Measurements from ENCODE around the genes EIF4H and SPDYE13.

DNA sequence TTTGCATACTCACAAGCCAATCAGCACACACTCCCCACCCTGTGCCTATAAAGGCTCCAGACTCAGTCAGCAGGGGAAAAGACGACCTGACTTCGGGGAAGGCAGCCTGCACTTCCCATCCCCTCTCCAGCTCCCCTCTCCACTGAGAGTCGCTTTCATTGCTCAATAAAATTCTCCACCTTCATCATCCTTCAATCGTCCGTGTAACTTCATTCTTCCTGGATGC, 34.9 kb upstream of the EIF4H start:
- PRO-cap, 3 experiments: no peak in any of the 3 experiments
- RAMPAGE, long total RNA: no peak

DNA sequence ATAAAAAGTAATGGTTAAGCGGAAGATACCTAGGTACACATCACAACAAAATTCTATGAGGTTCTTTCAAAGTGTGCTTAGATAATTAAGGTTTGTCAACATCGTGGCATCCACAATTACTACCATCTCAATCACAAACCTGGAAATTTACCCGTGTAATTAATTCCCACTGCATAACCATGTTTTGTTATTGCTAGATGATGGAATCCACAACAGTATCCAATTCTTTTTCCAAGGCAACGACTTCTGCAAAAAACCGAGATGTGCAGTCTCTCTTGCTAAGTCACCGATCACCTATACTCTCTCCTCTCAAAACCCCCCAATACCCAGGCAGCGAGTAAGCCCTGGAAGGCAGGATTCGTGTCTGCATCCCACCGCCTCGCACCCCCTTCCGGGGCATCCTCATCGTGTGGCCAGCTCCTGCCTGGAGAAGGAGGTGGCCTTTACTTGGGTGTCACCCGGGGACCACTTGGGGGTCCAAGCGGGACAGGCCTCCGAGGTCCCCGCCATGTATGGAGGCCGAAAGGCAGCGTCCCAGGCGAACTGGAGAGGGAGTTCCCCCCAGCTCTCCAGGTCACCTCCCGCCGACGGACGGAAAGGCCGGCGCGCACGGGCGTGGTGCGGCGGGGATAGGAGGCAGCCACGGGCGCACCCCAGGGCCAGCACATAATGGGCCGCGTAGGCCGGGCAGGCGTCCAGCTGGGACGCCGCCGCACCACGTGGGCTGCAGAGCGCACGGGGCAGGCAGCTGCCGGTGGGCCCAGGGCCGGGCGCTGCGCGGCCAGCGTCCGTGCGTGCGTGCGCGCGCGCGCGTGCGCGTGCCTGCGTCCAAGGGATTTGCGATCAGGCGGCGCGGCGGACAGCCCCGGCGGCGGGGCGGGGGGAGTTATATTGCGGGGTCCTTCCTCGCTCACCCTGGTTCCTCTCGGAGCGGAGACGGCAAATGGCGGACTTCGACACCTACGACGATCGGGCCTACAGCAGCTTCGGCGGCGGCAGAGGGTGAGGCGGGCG, at the start of gene EIF4H:
Gene EIF4H (plus strand): TSS at position 916 of the 1,014 bp plus-strand sequence.
- PRO-cap, 3 experiments: peak in 3 of 3 experiments; most common plus-strand start position 916 of the sequence (in 3); most common minus-strand start position 802 of the sequence (in 2)
- RAMPAGE, long total RNA: start-site peak on the plus strand centred at position 927 of the sequence, 31 bp wide, 3,217 and 1,299 reads in 2 replicates

GRCh38 chr7:74279588-74280352, 9.4 kb upstream of the CLIP2 start:
- PRO-cap, 3 experiments: no peak in any of the 3 experiments
- RAMPAGE, long total RNA: no peak

DNA sequence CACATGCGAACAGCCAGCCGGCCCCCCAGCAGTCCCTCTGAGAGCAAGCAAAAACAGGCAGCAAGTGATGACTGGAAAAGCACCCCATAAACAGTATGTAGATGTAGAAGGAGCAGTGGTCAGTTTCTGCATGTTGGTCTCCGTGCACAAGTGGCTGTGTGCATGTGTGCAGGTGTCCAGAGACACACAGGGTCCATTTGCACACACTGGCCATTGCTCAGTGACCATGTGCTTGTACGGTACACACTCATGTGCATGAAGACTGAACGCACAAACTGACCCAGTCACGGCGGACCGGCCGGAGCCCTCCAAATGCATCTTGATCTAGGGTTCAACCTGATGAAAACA, 79.7 kb upstream of the GTF2IRD1 start:
- PRO-cap, 3 experiments: no peak in any of the 3 experiments
- RAMPAGE, long total RNA: no peak

DNA sequence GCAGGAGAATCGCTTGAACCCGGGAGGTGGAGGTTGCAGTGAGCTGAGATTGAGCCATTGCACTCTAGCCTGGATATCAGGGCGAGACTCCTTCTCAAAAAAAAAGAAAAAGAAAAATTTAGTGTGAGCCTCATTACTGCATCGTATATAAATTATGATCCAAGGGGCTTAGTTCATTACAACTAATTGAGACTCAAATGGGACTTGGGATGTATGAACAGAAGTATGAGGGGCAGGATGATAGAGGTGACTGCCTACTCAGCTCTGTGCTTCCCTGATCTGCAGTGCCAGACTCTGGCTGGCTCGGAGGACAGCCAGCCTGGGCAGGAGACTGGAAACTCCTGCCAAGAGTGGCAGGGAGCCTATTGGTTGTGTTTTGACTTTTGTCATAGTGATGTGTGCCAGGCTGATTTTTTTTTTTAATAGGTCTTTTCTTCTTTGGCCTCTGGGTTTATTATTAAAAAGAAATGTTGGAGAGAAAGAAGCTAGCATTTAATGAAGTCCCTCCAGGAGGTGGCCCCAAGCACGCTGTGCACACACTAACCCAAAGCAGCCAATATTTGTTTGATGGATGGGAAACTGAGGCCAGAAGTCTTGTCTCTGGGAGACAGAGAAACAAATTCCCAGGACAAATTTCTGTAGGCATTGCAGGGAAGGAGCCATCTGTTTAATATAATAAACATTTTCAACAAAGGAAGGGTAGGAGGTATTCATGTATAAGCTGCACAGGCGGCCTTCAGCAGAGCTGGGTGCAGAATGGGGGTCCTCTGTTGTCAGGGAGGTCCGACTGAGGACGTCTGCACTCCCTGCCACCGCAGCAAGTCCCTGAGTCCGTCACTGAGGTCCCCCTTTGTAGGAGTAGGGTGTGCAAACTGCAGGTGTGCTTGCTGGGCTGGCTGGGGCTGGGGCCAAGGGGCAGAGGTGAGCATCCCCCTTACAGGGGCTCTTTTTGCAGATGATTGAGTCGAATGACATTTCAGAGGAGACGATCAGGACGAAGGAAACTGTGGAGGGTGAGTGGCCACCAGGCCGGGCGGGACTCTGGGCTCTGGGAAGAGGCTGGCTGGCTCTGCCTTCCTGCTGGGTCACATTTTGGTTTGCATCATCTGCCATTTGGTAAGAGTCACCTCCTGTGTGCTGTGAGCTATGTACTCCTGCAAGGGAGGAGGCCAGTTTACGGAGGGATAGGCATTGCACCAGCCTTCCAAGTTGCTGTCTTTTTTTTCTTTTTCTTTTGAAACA, 73.4 kb upstream of the GTF2IRD1 start:
- PRO-cap, 3 experiments: peak in 1 of 3 experiments; most common plus-strand start position 460 of the sequence (in 1); most common minus-strand start position 286 of the sequence (in 1)
- RAMPAGE, long total RNA: no peak

- PRO-cap, 3 experiments: no peak in any of the 3 experiments
- RAMPAGE, long total RNA: no peak
Observed at GRCh38 chr7:74454224-74454580, 496 bp downstream of the GTF2IRD1 start.

GRCh38 chr7:74454581-74454888, 829 bp downstream of the GTF2IRD1 start:
- PRO-cap, 3 experiments: no peak in any of the 3 experiments
- RAMPAGE, long total RNA: no peak

DNA sequence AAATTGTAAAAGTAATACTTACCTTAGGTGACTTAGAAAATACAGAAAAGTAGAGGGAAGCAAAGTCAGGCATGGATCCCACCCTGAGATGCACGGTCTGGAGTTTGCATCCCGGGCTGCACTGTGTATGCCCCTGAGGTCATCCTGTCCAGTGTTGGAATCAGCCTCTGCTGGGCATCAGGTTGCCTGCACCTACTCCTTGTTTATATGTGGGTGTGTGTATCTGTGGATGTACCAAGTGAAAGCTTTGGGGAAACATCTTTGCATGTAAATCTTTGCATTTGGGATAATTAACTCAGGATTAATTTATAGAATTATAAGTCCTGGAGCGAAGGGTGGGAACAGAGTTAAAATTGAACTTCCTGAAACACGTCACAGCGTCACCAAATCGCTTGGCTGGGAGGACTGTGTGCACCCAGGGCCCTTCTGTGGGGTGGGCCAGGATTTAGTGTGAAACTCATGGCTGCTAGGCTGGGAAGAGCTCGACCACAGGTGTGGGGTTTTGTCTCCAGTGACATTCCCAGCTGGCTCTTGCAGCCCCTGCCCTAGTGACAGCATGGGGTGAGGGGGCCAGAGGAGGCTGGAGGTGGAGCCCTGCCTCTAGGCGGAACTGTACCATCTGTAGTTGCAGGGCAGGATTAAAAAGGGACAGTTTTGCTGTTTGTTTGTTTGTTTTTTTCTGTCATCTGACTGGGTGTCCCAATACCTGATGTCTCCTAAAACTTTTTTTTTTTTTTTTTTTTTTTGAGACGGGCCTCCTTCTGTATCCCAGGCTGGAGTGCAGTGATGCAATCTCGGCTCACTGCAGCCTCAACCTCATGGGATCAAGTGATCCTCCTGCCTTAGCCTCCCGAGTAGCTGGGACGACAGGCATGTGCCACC, 28.0 kb downstream of the GTF2IRD1 start:
- PRO-cap, 3 experiments: no peak in any of the 3 experiments
- RAMPAGE, long total RNA: no peak

GRCh38 chr7:74492696-74492895, 38.9 kb downstream of the GTF2IRD1 start:
- PRO-cap, 3 experiments: no peak in any of the 3 experiments
- RAMPAGE, long total RNA: no peak

DNA sequence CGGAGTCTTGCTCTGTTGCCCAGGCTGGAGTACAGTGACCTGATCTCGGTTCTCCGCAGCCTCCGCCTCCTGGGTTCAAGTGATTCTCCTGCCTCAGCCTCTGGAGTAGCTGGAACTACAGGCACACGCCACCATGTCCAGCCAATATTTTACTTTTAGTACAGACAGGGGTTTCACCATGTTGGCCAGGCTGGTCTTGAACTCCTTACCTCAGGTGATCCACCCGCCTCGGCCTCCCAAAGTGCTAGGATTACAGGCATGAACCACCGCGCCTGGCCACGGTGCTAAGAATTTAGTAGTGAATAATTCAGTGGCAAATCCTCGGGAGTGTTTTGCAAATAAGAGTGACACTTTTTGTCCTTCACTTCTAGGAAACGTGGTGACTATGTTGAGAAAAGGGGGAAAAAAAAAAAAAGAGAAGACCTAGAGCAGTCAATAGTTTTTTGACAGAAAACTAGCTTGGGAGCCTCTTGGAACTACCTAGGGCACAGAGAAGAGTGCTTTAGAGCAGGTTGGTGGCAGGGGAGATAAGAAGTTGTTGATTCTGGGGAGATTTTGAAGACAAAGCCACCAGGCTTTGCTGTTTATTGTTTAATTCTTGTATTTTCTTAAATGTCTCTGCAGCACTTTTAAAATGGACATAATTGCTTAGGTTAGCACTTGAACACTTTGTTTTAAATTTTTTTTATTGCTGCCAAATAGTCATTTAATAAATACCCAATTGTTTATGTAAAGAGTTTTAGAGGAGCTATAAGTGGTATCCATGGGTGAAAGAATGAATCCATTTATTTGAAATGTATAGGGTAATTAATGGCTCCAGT, 50.1 kb upstream of the NCF1 start:
- PRO-cap, 3 experiments: no peak in any of the 3 experiments
- RAMPAGE, long total RNA: no peak

DNA sequence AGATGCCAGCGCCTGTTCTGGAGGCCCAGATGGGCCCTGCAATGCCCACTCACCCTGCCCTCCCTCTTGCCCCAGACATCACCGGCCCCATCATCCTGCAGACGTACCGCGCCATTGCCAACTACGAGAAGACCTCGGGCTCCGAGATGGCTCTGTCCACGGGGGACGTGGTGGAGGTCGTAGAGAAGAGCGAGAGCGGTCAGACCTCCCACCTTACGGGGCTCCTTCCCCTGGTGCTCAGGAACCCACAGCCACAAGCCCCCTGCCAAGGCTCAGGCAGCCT, 9.0 kb downstream of the NCF1 start:
- PRO-cap, 3 experiments: no peak in any of the 3 experiments
- RAMPAGE, long total RNA: no peak

DNA sequence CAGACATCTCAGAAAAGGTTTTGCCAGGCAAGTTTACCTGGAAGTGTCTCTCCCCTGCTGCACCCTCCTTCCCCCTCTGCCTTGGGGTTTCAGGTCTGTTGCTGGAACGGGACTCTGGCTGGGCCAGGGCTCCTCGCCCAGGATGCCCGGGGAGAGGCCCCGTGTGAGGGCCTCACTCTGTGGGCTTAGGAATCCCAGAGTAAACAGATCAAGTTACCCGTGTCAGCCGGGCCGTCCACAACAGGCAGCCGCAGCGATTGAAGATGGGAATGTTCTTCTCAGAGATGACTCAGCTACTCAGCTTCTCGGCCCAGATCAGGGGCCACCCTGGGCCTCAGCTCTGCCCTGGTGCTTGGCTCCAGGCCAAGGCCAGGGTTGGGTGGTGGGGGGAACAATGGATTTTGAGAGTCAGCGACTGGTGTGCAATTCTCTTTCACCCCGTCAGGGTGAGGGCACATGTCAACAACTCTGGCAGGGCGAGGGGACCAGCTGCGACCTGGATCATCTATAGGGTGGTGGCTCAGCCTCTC, 29.4 kb downstream of the CASTOR2 start:
- PRO-cap, 3 experiments: no peak in any of the 3 experiments
- RAMPAGE, long total RNA: no peak

GRCh38 chr7:75148055-75148671, 55.8 kb downstream of the GTF2IRD2B start:
- PRO-cap, 3 experiments: no peak in any of the 3 experiments
- RAMPAGE, long total RNA: no peak

- PRO-cap, 3 experiments: no peak in any of the 3 experiments
- RAMPAGE, long total RNA: no peak
Observed at GRCh38 chr7:75280520-75281084, at the start of gene SPDYE13. Gene SPDYE13 (plus strand): TSS chr7:75280790.

GRCh38 chr7:75418828-75419896, 23.7 kb downstream of the TRIM73 start:
- PRO-cap, 3 experiments: no peak in any of the 3 experiments
- RAMPAGE, long total RNA: no peak

DNA sequence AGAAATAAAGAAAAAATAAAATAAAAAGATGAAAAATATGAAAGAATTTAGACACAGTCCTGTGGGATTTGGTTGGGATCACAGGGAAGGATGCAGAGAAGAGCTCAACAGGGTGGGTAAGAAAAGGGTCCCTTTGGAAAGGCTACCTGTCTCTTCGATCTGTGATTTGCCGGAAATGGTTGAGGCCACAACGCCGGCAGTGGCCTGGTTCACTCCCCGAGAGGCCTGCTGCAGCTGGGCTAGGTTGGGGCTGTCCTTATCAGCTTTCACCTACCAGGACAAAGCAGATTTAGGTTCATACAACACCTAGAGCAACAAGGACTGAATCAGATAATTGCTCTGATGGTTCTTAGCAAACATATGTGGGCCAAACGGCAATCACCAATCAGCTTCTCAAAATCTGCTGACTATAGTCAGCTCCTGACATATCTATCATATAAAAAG, 50.6 kb downstream of the SPDYE5 start:
- PRO-cap, 3 experiments: no peak in any of the 3 experiments
- RAMPAGE, long total RNA: no peak

DNA sequence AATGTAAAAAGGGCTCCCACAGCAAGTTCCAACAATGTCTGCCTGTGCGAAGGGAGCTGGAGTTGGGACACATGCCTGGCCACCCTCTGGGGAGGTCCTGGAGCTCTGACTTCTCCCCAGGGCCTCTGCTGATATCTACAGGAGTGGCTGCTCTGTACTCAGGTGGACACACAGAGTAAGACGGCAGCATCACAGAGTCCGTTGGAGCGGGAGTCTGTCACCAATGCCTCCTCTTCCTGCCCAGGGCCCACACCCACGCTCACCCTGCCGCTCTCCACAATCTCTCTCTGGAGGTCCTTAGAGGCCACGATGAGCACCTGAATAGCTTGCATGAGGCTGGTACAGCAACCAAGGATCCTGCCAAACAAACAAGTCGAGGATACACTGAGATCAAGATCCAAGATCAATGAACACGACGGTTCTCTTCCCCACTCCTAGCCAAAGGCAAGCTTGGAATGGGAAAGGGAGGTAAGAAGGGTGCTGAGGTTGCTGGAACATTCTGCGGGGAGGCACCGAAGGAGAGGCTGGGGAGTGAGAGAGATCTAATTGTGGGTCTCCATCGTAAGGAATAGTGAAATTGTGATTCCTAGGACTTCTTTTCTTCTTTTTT, 54.7 kb downstream of the SPDYE5 start:
- PRO-cap, 3 experiments: no peak in any of the 3 experiments
- RAMPAGE, long total RNA: no peak

- PRO-cap, 3 experiments: no peak in any of the 3 experiments
- RAMPAGE, long total RNA: no peak
Observed at GRCh38 chr7:75559577-75560306, 67.6 kb downstream of the SPDYE5 start.

- PRO-cap, 3 experiments: no peak in any of the 3 experiments
- RAMPAGE, long total RNA: no peak
Observed at GRCh38 chr7:75780618-75781196, 8.7 kb upstream of the CCL26 start.

- PRO-cap, 3 experiments: no peak in any of the 3 experiments
- RAMPAGE, long total RNA: no peak
Observed at GRCh38 chr7:75817265-75817464, 3.6 kb upstream of the CCL24 start.

All from cerebellum (tissue), 5 donors.